OCI-LY7 (cell line): Measurements from ENCODE around the gene MYG1.

- PRO-cap, result no peak
- RAMPAGE, long total RNA, result no peak
Observed at GRCh38 chr12:53223983-53224311, 8.1 kb downstream of the RARG start.

DNA sequence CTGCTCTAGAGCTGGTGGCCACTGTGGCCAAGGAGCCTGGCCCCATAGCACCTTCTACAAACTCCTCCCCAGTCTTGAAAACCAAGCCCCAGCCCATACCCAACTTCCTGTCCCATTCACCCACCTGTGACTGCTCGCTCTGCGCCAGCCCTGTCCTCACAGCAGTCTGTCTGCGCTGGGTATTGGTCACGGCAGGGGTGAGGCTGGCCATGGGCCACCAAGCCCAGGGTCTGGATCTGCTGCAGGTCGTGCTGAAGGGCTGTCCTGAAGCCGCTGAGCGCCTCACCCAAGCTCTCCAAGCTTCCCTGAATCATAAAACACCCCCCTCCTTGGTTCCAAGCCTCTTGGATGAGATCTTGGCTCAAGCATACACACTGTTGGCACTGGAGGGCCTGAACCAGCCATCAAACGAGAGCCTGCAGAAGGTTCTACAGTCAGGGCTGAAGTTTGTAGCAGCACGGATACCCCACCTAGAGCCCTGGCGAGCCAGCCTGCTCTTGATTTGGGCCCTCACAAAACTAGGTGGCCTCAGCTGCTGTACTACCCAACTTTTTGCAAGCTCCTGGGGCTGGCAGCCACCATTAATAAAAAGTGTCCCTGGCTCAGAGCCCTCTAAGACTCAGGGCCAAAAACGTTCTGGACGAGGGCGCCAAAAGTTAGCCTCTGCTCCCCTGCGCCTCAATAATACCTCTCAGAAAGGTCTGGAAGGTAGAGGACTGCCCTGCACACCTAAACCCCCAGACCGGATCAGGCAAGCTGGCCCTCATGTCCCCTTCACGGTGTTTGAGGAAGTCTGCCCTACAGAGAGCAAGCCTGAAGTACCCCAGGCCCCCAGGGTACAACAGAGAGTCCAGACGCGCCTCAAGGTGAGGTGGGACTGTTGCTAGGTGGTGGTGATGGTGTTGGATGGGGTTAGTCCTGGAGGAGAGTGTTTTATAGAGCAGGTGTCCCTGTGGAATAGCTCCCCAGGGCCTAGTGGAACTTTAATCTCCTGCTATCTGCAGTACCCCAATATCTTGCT is 9.0 kb upstream of the PFDN5 start:
- PRO-cap, result no peak
- RAMPAGE, long total RNA, result no peak

GRCh38 chr12:53299512-53300284 is at the start of gene MYG1:
MYG1 (plus strand) TSS chr12:53299695.
- PRO-cap, result unidirectional peak, plus-strand start at chr12:53299701
- RAMPAGE, long total RNA, result no peak

DNA sequence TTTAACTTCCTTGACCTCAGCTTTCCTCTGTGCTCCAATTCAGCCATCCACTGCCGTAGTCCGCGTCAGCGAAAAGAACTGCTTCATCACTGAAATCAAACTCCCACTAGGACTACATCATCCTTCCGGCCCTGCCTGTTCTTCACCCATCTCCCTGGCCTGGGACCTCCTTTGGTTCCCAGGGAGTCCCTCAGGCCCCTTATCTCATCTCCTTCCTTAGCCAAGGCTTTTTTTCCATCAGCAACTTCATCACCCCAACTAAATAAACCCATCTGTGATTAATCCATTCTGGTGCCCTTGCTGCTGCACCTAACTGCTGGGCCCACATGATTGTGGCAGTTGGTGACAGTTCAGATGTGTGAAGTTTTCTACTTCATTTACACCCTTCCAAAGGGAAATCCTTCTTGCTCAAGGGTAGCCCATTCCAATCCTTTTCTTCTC is 810 bp downstream of the MYG1 start:
- PRO-cap, result no peak
- RAMPAGE, long total RNA, result no peak

DNA sequence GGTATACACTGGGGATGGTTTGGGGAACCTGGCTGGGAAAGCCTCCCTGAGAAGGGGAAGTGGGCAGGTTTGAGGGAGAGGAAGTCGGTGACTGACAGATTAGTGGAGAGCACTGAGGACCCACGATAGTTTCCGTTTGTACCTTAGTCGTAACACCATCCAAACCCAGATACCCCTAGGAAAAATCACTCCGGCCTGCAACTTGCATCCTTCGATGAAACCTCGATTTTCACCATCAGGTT is 2.9 kb upstream of the AAAS start:
- PRO-cap, result no peak
- RAMPAGE, long total RNA, result no peak

DNA sequence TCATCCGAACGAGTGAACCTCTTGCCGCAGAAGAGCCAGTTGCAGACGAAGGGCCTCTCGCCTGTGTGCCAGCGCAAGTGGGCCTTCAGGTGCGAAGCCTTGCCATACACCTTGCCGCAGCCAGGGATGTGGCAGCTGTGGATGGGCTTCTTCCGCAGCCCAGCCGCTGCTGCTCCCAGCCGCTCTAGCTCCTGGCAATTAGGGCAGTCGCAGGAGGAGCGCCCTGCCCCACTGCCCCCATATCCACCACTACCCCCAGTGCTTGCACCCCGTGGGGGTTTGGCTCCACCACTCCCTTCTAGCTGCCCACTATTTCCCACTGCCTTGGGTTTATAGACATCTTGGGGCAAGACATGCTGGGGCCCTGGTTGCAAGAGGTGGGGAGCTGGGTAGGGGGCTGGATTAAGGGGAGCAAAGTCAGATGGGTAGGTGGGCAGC is 7.0 kb upstream of the AAAS start:
- PRO-cap, result no peak
- RAMPAGE, long total RNA, result no peak

- PRO-cap, result no peak
- RAMPAGE, long total RNA, result no peak
Observed at GRCh38 chr12:53382605-53383420, 2.8 kb downstream of the SP1 start.

- PRO-cap, result bidirectional peak, plus-strand start at chr12:53452102, minus-strand start at chr12:53451834
- RAMPAGE, long total RNA, result no peak
Observed at GRCh38 chr12:53451568-53451869, 383 bp upstream of the PCBP2 start.

- PRO-cap, result no peak
- RAMPAGE, long total RNA, result no peak
Observed at GRCh38 chr12:53452171-53453097, 532 bp downstream of the PCBP2 start.

- PRO-cap, result no peak
- RAMPAGE, long total RNA, result no peak
Observed at GRCh38 chr12:53496670-53497094, 2.6 kb downstream of the MAP3K12 start.

GRCh38 chr12:53506808-53507474 is 343 bp downstream of the NPFF start:
- PRO-cap, result no peak
- RAMPAGE, long total RNA, result no peak

- PRO-cap, result no peak
- RAMPAGE, long total RNA, result no peak
Observed at GRCh38 chr12:53591480-53591948, 34.7 kb downstream of the ATF7 start.

DNA sequence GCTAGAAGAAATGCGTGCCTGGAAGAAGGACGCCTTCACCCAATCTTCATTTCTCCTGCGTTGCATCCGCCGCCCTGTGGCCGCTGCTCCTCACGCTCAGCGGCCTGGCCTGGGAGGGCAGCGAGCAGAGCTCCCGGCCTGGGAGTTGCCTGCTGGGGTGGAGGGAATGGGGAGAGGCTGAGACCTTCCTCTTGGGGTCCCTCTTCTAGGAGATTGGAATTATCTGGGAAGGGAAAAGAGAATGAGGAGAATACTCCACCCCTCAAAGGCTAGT is 2.4 kb upstream of the HOXC12 start:
- PRO-cap, result no peak
- RAMPAGE, long total RNA, result no peak

DNA sequence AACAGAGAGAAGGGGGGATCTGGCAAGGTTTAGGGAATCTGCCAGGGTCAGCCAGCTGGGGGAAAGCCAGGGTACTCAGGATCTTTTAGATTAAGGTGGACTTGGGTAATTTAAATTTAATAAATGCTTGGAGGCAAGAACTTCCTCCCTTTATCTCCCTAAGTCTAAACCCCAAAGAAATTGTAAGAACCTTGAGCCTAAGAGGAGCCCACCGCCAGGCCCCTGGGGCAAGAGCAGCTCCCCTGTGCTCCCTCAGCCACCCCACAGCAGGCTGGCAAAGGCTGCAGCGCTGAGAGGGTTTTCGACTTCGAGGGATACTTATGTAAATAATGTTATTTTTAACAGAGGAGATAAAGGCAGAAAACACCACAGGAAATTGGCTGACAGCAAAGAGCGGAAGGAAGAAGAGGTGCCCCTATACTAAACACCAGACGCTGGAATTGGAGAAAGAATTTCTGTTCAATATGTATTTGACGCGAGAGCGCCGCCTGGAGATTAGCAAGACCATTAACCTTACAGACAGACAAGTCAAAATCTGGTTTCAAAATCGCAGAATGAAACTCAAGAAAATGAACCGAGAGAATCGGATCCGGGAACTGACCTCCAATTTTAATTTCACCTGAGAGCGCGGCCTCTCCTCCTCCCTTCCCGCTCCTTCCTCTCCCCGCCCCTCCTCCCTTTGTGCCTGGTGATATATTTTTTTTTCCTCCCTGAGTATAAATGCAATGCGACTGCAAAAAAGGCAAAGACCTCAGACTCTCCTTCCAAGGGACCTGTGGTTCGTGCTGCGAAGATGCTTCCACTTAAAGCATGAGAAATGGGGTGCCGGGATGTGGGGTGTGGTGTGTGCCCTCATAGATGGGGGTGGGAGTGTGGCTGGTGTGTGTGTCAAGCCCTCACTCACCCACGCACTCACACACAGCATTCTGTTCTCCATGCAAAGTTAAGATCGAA is 4.2 kb downstream of the HOXC10 start:
- PRO-cap, result no peak
- RAMPAGE, long total RNA, result no peak

DNA sequence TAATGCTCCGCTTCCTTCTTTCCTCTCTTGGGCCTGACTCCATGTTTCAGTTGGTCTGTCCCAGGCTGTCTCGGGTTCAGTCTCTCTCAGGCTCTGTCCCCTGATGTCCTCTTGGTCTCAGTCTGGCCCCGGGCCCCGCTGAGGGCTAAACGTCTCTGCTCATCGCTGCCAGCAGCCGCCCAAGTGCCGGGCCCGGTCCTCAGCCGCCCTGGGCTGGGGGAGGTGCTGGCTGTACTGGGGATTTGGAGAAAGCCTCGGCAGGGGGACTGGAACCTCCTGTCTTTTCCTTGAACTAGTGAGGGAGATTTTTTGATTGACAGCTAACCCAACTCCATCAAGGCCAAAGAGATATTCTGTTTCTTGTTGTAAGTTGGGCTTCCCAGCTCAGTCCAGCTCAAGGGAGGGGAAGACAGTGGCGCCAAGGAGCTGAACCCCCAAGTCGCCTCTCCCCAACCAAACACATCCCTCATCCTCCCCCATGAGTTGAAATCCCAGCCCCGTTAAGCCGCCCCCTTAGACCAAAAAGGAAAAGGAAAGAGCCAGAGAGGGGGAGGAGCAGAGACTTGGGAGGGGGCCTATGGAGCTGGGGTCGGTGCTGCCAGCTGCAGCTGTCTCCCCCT is 2.1 kb upstream of the HOXC9 start:
- PRO-cap, result no peak
- RAMPAGE, long total RNA, result no peak

DNA sequence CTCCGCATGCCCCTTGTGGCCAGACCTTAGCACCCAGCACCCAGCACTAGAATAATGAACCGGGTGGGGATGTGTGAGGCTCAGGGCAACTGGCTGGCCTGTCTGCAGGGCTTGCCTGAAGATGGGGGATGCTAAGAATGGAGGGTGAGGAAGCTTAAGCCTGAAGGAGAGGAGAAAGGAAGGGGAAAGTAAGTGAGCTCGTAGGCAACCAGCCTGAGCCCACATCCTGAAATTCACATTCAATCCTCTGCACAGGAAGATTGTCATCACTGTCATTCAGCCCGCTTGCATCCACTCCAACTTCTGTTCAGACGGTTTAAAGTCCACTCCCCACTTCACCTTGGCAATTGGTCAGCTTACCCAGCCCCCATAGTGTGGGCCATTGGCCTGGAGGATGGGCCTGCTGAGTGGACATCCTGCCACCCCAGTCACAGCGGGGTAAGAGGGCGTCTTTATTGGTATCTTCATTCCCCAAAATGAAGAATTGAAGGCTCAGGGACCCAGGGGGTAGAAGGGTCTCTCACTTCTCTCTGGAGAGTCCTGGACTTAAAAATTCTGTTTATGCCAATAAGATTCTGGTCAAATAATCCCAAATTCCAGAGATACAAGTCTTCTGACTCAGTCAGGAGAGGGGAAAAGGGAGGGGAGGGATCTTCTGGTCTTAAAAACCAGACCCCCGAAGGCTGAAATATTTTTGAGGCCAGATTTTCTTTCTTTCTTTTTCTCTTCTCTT is 4.6 kb downstream of the HOXC8 start:
- PRO-cap, result no peak
- RAMPAGE, long total RNA, result no peak

DNA sequence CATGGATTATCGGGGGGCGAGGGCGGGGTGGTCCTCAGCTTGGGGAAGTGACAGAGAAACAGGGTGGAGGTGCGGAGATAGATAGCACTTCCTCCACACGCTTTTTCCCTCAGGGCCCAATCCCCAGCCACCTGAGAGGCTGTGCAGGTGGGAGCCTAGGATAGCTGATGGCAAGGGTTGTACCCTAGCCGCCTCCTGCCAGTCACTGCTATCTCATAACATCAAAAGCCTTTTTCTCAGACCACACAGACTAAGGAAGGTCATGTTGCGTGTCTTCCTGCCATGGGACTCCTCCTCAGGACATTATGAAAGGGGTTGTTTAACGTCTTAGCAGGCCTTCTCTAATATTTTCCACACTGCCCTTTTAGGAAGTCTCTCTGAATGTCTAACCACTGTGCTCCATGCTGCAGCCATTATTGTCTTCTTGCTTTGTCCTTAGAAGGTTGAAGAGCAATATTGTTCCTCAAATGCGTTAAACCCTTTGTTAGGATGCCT is 7.6 kb upstream of the SMUG1 start:
- PRO-cap, result no peak
- RAMPAGE, long total RNA, result no peak

DNA sequence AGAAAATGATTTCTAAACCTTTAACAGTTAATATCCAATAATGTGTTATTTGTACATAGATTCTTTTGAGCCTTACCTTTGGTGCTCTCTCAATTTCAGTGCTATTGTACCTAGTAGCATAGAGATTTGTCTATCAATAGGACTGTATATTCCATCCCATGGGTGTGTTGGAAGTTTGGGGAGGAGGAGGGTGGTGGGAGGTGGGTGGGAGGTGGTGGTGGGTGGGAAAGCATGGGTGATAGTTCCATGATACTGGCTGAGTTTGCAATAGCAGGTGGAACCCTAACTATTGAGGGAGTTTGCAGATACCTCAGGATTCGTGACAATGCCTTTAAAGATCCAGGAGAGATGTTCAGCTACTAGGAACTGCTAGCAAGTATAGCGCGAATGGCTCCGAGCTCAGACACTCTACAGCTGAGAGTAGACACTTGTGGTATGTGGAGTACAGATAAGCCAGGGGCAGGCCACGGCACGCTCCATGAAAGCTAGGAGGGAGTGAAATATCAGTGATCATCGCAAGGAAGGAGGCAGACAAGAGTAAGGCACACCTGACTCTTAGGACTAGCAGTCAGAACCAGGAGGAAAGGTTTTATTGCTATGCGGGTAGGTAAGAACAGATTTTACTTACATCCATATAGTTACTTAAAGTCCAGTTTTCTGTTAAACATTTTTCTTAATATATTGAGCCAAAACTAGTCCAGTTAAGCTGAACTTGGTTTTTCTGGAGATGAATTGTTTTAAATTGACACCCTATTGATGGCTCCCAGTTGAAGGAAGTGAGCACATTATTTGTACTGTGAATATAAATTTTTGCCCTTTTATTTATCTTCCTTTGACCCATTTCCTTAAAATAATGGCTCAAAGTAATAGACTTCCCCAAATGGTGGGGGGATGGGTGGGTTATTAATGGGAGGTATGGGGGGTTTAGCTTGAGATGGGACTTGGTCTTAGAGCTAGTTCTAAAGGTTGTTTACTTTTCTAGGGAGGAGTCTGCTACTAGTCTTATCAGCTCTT is 5.5 kb downstream of the HNRNPA1 start:
- PRO-cap, result no peak
- RAMPAGE, long total RNA, result no peak

- PRO-cap, result no peak
- RAMPAGE, long total RNA, result no peak
Observed at GRCh38 chr12:54337407-54337869, 12.5 kb downstream of the COPZ1 start.

DNA sequence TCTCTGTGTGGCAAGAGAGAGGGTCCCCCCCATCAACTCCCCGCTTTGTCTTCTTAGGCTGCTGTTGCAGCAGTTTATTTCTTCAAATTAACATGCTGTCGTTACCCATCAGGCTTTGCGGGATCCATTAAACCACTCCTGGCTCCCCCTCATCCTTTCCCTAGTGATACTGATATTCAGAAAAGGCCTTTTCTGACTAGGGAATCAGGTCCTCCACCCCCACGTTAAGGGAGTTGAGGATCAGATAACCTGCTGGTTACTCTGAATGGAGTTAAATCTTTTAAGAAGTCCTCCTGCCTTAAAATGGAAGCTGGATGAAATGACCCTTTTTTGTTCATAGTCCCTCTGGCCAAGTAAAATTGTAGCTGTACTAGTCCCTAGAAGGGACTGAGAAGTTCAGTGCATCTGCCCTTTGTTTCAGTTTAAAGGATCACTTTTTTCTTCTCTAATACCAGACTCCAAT is 15.2 kb downstream of the GPR84 start:
- PRO-cap, result no peak
- RAMPAGE, long total RNA, result no peak